Right common carotid artery plus branches (tissue), 1 donor: ENCODE data around the genes CXCL12, TMEM72, PTPN20 and FAM25G.

- PRO-cap = no peak
Measured at GRCh38 chr10:43372730-43373308, 1.4 kb downstream of the FXYD4 start.

DNA sequence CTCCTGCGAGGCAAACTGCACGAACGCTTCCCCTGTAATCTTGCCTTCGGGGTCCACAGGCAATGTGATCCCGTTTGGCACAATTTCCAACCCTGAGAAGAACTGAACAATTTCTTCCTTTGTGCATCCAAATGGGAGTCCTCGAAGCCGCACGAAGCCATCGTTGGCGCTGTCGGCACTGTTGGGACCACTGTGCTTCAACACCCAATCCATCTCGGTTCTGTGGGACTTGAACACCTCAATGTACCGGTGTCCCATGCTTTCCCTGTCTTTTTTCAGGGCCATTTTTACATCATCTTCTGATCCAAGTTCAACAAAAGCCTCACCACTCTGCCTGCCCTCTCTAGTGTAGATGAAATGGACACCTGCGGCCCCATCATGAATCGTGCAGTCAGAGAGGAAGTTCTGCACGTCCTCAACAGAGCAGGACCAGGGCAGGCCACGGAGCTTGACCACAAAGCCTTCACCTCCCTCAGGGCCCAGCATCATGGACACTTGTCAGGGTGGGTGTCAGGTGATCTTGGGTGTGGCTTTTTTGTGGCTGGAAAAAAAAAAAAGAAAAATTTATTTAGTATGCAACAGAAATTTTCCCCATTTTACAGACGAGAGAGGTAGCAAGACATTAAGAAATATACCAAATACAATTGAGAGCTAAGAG, 16.1 kb downstream of the FXYD4 start:
- PRO-cap = no peak

- PRO-cap = no peak
Measured at GRCh38 chr10:43396897-43397109, 12.2 kb downstream of the HNRNPF start.

- PRO-cap = no peak
Measured at GRCh38 chr10:43404646-43405051, 4.3 kb downstream of the HNRNPF start.

DNA sequence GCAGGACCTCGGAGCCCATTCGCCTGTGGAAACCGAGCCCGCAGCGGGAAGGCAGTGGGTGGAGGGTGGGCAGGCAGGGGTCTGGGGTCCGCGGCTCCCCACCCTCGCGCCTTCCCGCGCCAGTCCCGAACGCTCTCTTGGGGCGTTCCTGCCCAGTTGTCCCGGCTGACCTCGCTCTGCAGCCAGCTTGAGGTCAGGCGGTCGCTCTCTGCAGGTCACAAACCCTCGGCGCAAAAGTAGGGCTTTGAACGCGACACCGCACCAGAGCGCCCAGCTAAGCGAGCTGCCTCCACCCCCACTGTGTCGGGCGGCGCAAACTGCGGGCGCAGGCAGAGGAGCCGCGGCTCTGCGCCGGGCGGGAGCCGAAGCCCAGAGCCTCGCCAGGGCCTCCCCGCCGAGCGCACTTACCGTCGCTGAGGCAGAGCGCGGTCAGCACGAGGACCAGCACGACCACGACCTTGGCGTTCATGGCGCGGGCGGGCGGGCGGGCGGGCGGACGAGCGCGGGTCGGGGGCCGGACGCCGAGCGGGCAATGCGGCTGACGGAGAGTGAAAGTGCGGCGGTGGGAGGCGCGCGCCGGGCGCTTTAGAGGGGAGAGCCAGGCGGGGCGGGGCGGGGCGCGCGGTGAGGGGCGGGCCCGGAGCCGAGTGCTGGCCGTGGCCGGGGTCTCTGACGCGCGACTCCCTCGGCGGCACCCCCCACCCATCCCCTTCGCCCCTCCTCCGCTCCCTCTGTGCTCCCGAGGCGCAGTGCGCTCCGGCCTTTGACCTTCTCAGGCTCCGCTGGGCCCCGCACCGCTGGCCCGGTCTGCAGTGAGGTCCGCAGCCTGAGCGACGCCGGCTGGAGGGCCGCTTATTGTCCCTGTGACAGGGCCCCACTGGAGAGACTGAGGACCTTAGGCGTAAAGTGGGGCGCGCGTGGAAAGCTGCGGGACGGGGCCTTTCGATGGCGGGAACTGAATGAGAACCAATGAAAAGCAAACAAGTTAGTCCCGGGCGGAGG, at the start of gene CXCL12:
Gene CXCL12 (minus strand): TSS at position 561 of the 1,002 bp plus-strand sequence.
- PRO-cap = bidirectional peak, plus-strand start at position 622 of the sequence, minus-strand start at position 561 of the sequence

- PRO-cap = no peak
Measured at GRCh38 chr10:44386344-44386969, 1.6 kb upstream of the CXCL12 start.

DNA sequence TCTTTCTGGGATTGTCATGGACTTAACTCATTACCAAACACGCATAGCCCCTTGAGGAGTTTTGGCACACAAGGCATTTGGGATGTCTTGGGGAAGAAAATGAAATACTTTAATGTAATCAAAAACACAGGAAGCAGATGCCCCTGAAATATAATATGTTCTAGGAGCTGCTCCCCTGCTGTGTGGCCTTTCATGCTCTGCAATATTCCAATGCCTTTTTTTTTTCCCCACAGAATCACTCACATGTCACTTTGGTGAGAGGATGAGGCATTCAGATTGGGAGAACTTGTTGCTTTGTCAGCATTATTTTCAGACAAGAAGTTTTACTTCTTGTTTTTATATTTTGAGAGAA, 53.2 kb upstream of the CXCL12 start:
- PRO-cap = no peak

DNA sequence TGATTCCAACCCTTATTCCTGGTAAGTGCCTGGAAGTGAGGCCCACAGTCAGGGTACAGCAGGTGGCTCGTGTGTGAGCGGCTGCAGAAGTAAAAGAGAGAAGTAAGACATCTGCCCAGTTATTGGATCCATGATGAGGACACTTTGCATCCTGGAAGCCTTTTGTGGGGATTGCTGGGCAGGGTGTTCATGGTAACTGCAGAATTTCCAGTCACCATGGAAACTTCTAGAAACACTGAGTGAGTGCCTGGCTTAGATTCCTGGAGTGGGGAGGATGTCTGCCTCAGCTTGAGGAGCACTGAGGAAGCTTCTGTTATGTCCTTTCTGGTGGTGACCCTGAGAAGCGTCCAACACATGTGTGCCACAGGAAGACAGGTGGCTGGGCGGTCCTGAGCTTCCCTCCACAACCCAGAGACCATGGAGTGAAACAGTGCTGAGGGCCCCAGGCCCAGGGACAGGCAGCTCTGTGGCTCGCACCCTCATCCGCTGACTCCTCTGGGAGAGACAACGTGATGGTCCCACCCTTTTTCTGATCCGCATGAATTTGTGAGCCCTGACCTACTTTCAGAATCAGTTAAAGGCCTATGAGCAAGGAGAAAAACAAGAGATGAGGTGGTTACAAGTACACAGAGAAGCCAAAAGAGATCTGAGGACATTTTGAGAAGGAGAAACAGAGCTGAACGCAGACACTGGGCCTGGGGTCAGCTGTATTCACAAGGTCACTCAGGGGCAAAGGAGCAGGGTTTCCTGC, 191.9 kb upstream of the CXCL12 start:
- PRO-cap = no peak

- PRO-cap = no peak
Measured at GRCh38 chr10:44911116-44911678, at the start of gene TMEM72. Gene TMEM72, plus strand, starts transcription at chr10:44911337.

DNA sequence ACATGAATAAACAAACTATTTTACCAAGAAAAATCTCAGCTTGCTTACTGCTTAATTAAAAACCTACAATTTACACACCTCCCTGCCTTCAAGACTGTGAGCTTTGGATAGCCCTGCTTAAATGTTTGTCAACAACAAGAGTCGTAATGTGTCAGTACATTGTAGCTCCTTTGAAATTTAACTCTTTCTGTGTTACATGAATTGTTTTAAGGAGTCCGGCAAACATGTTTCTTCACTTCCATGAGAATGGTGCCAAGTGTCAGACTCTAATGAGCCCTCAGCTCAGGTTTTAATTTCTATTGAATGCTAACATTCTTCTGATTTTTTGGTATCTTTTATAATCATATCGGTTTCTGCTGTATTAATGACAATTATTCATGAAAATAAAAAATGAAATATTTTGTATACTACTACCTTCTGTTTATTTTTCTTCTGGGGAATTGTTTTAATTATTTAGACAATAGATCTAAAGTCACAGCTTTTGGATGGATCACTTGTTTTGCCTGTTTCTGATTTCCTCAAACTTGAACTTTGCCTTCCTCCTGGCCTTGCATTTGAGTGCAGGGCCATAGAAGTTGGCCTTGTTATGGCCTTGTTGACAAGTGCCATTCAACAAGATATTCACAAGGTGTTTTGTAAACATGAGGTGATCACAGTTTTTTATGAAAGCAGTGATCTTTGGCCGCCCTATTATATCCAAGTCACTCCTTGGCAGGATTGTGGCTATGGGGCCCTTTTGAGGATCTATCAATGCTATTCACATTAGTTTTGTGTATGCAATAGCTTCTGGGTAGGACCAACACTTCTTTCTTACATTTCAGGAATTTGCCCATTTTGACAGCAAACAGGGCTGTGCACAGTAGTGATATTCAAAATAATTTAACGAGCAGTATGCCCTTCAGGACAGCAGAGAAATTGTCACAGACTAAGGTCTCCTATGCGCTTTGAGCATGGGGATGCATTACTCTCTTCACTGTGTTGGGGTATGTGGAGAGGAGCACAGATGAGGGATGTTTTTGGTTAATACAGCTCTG, 4.5 kb downstream of the ZNF22 start:
- PRO-cap = no peak

DNA sequence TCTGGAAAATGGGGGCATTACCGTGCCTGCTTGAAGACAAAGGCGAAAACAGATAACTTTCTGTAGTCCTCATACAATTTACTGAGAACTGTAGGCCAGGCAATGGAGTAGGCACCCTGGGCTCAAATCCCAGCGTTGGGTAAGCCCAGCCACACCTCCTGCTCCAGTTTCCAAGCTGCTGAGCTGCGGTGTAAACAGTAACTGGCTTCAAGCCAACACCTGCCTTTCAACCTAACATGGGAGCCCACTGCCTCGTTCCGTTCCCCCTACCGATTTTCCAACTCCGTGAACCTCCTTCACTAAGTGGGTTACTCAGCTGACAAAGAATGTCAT, 654 bp upstream of the ZFAND4 start:
- PRO-cap = no peak

DNA sequence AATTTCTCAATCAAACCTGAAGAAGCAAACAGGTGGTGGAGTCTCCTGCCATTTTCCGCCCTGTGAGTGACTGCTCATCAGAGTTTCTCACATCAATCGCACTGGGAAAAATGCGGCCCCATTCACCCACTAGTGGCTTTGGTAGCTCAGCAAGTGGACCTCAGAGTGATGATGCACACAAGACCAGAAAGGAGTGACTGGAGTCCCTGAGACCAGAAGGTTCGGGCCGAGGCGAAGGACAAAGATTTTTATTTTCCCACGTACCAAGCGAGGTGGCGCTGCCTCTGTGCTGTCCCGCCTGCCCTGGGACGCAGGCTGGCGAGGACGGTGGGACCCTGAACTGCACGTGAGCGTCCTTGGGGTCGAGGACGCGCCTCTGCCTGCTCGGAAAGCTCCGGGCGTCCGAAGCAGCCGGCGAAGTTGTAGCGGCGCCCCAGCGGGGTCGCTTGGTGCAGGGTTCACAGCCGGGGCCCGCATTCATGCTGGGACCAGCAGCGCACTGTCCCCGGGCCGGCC, 557 bp upstream of the TIMM23 start:
- PRO-cap = no peak

GRCh38 chr10:46021878-46022394, 8.5 kb downstream of the NCOA4 start:
- PRO-cap = no peak

DNA sequence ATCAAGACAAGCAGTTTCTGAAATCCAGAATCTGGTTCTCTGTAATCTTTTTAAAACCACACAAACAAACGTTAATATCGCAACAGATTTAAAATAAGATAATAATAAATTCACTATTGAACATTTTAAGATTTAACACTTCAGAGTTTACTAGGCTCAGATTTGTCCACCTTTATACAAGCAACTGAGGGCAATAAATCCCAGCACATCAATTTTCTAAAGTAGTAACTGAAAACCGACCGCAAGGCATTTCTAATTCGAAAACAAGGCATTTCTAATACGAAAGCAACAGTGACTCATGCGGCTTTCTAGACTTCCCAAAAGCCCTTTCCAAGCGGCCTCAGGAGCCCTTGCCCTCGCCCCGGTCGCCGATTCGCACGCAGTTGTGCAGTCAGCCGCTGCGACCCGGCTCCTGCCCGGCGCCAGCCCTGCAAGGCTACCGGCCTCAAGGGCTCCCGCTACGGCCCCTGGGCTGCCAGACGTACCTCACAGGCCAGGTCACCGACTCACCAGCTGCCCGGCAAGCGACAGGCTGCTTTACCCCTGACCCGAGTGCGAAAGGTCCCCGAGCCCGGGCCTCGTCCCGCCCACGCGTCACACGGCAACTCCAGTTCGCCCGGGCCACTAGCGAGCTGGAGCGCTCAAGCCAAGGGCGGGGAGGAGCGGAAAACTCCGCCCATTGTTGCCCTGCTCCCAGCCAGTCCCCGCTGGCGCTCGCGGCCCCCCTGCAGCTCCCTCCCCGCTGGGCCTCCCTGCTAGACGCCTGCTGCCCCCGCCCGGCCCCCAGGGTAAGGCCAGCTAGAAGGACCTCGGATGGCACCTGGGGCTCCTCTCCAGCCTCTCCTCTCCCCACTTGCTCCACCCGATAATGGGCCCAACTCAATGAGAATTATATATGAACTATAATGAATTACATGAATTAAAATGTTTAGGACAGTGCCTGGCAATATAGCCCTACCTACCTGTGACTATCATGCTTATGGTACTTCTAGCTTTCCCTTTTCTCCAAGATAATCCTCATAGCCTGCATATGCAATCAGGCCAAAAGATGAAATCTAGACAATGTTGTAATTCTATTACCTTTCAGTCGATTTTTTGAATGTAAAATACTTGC, 7.2 kb downstream of the NCOA4 start:
- PRO-cap = unidirectional peak, plus-strand start at position 346 of the sequence; unidirectional peak, minus-strand start at position 614 of the sequence

DNA sequence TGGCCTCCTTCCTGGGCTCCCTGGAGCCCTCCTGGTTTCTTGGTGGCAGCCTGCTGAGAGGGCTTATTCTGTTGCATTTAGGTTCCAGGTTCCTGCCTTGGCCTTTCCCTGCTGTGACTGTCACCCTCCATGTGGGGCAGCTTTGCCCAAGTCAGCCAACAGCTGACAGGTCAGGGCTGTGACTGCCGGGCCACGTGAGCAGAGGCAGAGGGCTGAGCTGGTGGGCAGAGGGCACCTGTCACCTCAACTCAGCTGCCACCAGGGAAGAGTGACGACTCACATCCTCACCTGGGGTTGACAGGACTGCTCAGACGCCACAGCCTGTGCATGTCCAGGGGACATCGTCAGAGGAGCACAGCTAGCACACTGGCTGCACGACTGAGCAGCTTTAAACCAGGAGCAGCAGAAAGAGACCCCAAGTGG, 45.4 kb upstream of the MSMB start:
- PRO-cap = no peak

- PRO-cap = no peak
Measured at GRCh38 chr10:46095463-46095914, 49.4 kb upstream of the MSMB start.

DNA sequence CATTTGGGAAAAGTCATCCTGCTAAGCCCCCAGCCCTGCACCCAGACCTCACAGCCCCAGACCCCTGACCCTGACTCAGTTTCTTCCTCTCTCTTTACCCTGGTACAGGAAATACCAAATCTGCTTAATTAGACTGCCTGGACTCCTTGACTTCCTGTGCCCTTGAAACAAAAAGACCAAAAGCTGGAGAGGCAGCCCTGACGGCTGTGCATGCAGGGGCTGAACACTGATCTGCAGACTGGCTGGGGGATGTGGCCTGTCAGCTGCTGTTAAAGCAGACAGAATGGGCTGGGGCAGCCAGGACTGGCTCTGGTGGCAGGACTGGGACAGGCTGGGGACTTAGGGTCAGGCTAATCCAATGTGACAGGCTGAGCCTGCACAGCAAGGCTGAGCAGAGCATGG, 14.8 kb upstream of the ANTXRL start:
- PRO-cap = no peak

GRCh38 chr10:46368965-46369348, 6.6 kb upstream of the ANXA8L1 start:
- PRO-cap = no peak

DNA sequence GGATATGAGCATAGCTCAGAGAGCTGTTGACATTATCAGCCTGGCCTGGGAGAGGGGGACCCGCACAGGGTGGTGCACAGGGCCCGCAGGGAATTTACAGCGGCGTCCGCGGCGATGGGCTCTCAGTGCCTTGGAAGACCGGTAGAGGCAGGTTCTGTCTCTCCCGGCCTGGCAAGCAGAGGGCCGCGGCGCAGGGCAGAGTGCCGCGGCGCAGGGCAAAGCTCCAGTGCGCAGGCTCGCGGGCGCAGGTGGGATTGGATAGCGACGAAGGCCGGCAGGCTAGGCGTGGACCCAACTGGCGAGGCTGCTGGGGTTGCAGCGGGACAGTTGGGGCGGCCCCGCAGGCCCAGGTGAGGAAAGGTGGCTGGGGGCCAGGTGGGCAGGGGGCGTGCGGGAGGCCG, at the start of gene PTPN20:
Gene PTPN20 (plus strand): TSS at position 277 of the 401 bp plus-strand sequence.
- PRO-cap = no peak

- PRO-cap = no peak
Measured at GRCh38 chr10:47491482-47491855, at the start of gene FAM25G. Gene FAM25G, minus strand, starts transcription at chr10:47491700.